ENCODE data around the gene CCDC127.

- PRO-cap, result bidirectional peak, plus-strand start at chr5:218320, minus-strand start at chr5:218148
Observed at GRCh38 chr5:217373-218459, at the start of gene CCDC127. Gene CCDC127 (minus strand): TSS chr5:218153.

DNA sequence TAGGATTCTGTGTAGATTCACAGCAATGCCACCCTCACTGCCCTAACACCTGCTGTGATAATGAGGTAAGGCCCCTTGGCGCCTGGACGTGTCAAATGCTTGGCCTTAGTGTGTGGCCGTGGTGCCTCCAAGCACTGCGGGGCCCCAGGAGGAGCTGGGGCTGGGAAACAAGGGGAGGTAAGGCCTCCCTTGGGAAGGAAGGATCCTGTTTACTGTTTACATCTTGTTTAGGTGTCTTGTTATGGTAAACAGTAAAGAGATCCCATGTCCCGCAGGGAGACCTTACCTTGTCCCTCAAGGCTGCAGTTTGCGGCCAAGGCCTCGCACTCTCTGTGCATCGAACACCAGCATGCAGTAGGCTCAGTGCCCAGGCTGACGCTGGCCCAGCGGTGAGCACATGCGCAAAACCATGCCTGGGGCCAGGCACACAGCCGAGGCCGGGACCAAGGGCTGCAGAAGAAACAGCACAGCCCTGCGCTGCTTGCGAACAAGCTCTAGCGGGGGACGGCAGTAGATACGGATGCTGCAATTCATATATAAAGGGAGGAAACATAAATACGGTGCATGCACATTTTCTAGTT, 24.2 kb downstream of the AHRR start:
- PRO-cap, result no peak

- PRO-cap, result no peak
Observed at GRCh38 chr5:442139-442993, 610 bp upstream of the EXOC3 start.

DNA sequence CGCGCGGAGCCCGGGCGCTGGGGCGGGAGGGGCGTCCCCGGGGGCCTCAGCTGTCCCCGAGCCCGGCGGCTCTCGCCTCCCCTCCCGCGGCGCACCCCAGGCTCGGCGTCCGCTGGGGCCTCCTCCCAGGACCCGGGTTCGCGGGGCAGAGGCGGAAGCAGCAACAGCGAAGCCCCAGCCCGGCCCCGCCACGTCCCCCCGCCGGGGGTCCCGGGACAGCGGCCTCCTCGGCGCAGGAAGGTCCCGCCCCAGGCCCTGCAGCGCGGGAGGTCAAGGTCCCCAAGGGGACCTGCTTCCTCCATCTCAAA, 30.4 kb downstream of the EXOC3 start:
- PRO-cap, result no peak

GRCh38 chr5:514601-515678, 9.3 kb downstream of the SLC9A3 start:
- PRO-cap, result no peak

- PRO-cap, result no peak
Observed at GRCh38 chr5:538947-539706, 14.9 kb upstream of the SLC9A3 start.

- PRO-cap, result no peak
Observed at GRCh38 chr5:548104-548728, 24.0 kb upstream of the SLC9A3 start.

- PRO-cap, result no peak
Observed at GRCh38 chr5:553826-554292, 29.6 kb upstream of the SLC9A3 start.

- PRO-cap, result no peak
Observed at GRCh38 chr5:601023-601580, 11.0 kb upstream of the CEP72 start.

DNA sequence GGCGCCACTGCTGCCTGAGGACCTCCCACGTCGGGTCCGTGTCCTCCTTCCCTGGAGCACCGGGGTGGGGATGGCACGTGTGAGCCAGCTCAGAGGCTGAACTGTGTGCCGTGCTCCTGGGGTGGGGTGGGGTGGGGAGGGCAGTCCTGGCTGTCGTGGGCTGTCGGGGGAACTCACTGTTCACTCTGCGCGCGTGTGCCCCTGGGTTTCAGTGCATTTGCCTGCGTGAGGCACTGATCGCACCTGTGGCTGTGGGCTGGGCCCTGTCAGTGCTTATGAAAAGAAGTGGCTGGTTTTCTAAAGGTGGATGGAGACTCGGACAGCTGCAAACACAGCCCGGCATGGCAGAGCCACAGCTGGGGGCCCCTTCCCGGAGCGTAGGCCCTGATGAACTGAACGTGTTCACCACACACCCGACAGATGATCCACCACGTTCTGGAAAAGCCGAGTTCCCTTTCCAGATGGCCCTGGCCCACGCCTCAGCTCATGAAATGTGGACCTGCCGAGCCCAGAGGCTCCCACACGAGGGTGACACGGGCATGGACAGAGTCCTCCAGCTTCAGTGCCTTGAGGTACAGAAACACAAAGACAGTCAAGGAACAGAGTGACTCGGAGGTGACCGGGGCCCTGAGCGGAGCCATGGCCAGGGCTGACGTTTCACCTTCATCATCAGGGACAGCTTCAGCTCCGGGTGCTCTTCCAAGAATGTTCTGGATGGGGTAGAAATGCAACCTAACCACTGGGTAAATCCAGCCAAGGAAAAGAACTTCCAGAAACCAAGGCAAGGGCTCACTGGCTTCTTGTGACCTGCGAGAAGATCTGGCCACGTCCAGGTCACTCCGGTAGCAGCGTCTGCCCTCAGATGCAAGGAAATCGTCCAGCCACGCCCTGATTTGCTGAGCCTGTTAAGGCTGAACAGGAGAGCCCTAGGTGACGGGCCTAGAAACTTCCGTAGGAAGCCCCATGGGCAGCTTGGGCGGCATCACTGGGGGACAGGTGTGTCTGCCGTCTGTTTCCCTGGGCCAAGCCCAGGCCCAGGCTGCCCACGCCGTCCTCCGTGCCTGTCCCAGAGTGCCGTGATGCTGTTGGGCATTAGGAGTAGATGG, 43.0 kb downstream of the NKD2 start:
- PRO-cap, result no peak

DNA sequence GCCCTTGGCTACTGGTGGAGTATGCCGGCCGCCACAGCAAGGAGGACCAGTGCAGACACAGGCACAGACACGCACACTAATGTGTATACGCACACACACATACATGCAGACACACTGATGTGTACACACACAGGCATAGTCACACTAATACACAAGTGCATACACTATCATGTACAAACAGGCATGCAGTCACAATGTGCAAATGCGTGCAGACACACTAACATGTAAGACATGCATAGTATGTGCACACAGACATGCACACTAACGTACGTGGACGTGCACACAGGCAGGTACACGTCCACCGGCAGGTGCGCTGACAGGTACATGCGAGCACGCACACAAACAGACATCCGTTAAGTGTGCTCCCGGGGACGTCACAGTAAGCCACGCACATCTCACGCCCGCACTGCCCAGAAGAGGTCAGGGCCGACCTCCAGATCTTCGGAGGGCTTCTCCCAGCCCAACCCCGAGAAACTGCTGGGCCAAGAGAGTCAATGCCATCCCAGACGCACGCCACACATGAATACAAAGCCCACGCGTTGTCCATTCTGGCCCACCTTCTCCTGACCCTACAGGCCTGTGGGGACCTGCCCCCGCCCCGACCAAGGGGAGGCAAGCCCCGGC, 46.6 kb downstream of the NKD2 start:
- PRO-cap, result no peak

DNA sequence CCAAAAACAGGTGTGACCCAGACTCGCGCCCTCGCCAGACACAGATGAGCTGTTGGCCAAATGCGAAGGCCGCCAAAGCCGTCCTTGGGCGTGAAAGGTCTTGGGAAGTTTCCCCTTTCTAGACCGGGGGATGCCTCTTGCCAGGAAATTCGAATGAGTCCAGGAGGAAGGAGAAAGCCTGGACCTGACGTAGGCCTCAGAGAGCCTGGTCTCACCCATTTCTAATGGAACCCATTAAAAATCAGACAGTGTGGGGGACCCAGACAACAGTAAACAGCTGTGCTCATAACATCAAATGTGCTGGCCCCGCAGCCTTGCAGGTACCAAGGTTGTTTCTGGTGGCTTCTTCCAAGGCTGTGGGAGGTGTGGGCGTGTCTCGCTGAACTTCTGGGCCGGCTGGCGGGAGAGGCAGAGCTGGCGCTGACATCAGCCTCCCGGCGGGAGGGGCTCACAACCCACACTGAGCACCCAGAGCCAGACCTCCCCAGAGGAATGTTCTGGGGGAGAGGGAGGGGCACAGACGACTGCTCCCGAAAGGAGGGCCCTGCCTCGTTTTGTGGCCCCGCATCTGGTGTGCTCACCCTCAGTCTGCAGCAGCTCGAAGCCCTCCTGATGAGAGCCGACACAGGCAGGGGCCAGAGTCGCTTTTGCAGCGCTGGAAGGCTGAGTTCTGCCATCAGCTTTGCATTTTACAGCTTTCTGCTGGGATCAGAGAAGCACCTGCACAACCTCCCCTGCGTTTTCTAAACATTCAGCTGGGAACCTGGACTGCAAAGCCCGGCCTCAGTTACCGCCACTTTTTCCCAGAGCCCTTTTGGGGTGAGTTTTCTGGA, 6.8 kb upstream of the SLC12A7 start:
- PRO-cap, result no peak

- PRO-cap, result no peak
Observed at GRCh38 chr5:1122557-1122884, 10.7 kb upstream of the SLC12A7 start.

DNA sequence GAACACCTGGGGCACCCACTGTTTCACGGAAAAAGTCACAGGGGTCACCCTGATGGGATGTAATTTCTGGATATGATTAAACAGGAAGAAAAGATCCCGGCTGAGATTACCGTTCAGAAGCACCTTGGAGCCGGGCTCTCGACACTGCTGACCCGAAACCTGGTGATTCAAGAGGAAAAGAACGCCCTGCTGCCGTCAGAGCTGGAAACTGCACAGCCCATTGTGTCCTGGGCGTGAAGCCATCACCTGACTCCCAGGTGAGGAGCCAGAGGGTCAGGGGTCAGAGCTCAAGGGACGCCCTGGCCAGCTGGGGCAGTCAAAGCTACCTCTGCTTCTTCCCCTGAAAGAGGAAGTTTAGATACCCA, 17.8 kb upstream of the SLC12A7 start:
- PRO-cap, result no peak

DNA sequence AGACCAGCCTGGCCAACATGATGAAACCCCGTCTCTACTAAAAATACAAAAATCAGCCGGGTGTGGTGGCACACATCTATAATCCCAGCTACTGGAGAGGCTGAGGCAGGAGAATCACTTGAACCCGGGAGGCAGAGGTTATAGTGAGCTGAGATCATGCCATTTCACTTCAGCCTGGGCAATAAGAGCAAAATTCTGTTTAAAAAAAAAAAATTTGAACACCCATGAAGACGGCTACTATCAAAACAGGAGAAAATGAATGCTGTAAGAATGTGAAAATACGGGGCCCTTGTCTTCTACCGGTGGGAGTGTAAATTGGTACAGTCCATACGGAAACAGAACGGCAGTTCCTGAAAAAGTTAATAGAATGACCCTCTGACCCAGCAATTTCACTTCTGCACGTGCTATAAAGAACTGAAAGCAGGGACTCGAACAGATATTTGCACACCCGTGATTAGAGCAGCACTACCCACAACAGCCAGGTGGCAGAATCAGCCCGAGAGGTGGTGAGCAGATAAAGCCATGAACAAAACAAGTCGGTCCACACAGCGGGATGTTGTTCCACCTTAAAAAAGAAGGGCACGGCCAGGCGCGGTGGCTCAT, 22.5 kb upstream of the SLC12A7 start:
- PRO-cap, result no peak

- PRO-cap, result no peak
Observed at GRCh38 chr5:1237957-1238366, 12.8 kb downstream of the SLC6A18 start.

DNA sequence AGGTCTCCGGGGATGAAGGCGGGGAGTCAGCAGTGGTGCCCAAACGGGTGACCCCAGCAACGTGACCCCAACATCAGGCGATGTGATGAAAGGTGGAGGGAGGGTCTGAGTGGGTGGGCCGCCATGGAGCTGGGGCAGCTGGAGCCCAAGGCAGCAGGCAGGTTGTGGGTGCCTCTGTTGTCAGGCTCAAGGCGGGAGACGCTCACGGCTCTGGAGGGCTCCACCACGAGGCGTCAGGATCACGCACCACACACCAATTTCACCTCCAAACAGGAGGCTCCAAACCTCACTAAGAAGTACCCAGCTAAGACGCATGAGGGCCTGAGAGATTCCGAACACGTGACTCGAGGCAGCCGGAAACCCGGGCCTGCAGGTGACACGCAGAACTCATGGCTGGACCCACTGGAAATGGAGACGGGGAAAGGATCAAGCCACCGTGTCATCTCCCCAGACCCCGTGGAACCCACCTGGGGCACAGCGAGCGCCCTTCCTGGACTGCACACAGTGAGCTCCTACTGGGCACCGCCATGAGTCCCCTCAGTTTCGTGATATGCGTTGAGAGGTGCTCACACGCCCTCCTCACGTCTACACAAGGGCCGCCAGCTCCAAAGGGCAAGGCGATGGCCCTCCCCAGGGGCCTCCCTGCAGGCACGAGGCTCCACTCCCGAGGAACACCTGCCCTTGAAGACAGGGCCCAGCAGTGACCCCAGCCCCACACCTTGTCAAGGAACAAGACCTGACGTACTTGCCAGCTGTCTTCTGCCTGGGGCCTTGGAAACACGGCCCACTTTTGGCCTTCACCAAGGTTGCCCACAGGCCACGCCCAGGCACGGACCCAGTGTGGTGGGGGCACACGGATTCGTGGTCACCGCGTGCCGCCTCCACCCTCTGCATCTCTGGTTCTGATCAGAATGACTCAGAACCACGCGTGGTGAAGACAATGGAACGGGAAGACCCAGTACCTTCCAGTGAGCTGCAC, 37.0 kb downstream of the LPCAT1 start:
- PRO-cap, result no peak

GRCh38 chr5:1497290-1497967, 26.3 kb downstream of the LPCAT1 start:
- PRO-cap, result no peak

DNA sequence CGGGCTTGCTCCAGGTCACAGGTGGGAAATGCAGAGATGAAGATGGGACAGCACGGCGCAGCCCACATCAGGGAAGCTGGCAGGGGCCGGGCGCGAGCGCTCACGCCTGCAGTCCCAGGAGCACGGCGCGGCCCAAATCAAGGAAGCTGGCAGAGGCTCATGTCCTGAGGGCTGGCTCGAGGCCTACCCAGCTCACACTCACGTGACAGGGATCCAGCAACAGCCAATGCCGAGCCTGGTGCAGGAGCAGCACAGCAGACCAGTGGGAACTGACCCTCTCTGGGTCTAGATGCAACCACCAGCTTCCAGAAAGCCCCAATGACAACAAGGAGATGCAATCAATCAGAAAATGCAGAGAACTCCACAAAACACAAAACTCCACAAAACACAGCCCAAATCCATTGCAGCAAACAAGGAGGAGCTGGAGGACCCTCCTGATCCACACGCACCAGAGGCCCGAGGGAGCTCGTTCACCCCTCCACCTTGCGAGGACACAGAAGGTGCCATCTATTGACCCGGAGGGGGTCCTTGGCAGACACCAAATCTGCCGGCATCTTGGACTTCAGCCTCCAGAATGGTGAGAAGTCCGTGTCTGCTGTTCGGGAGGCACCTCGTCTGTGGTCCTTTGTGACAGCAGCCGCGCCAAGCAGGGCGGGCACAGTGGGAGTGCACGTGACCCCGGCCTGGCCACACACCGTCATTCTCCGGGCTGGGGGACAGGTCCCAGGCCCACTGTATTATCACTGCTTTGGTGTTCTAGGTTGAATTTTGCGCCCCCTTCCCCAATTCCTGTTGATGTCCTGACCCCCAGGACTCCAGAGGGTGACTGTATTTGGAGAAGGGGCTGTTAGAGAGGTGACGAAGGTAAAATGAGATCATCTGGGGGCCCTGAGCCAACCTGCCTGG, 16.0 kb downstream of the LPCAT1 start:
- PRO-cap, result no peak

- PRO-cap, result unidirectional peak, plus-strand start at chr5:1523285
Observed at GRCh38 chr5:1522728-1523432, 880 bp downstream of the LPCAT1 start.

All from tibial artery (tissue), 1 donor.